Right common carotid artery plus branches (tissue), 1 donor: ENCODE results near the genes STAT5A, COASY, MLX and CCR10.

DNA sequence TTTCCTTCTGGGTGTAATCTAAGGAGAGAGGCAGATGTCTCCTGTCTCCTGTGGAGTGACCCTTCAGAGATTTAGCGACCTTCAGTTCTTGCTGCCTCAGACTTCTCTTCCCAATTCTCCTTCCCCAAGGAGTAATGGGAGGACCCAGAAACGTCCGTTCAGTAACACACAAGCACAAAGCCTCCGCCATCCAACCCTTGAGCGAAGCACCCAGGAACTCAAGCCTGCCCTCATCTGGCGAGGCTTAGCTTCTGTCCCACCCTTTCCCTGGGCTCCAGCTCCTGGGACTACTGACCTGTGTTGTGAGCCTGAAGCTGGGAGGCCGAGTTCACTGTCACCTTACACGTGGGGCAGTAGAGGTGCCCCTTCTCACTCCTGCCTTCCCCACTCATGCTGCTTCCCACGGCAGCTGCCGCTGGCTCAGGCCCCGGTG is 8.6 kb downstream of the NKIRAS2 start:
- PRO-cap: no peak

GRCh38 chr17:42171914-42172138 is 9.1 kb downstream of the KCNH4 start:
- PRO-cap: no peak

GRCh38 chr17:42277467-42277757 is 1.2 kb upstream of the STAT5B start:
- PRO-cap: no peak

GRCh38 chr17:42287831-42288613 is at the start of gene STAT5A:
TSS of gene STAT5A (plus strand) at chr17:42288498.
- PRO-cap: bidirectional peak, plus-strand start at chr17:42288504, minus-strand start at chr17:42288370

- PRO-cap: no peak
These were observed 15.7 kb downstream of the STAT5A start for GRCh38 chr17:42303775-42304683.

GRCh38 chr17:42378394-42378764 is 9.9 kb downstream of the STAT3 start:
- PRO-cap: no peak

- PRO-cap: bidirectional peak, plus-strand start at chr17:42422518, minus-strand start at chr17:42422451
These were observed 620 bp downstream of the CAVIN1 start for GRCh38 chr17:42422306-42422966.

- PRO-cap: no peak
These were observed 5.2 kb downstream of the NAGLU start for GRCh38 chr17:42541180-42541795.

DNA sequence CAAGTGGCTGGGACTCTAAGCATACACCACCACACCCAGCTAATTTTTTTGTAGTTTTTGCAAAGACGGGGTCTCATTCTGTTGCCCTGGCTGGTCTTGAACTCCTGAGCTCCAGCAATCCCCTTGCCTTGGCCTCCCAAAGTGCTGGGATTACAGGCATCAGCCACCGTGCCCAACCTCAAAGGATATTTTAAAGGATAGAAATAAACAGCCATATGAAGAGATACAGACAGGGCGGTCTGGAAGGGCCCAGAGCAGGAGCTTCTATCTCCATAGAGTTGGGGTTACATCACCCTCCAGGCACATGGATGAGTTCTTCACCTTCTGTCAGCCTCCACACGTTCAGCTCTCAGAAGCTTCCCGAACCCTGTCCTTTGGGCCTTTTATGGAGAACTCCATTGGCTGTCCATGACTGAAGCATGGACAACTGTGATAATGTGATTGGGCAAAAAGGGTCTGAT is 7.0 kb upstream of the HSD17B1 start:
- PRO-cap: no peak

GRCh38 chr17:42553865-42554147 is 1.1 kb downstream of the HSD17B1 start:
- PRO-cap: no peak

DNA sequence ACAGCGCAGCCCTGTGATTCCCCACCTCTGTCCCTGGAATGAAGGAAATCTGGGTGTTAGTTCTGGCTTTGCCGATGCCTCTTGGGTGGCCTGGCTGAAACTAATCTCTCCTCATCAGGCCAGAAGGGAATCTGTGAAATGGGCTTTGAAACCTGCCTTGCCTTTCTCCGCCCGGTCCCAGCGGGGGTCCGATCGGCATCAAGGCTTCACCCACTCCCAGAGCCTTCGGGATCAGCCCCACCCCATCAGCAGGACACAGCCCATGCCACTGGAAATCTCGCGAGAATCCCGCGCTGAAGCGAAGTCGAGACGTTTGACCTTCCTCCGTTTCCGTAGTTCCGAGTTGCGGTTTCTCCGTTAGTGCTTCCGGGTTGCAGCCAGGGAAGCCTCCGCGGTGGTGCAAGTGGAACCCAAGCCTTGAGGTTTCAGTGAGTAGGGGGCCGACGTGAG is at the start of gene COASY:
Gene COASY (plus strand): TSS at position 357 of the 450 bp plus-strand sequence.
- PRO-cap: bidirectional peak, plus-strand start at position 380 of the sequence, minus-strand start at position 270 of the sequence

GRCh38 chr17:42567013-42568088 is at the start of gene MLX:
TSS of gene MLX (plus strand) at chr17:42567100.
- PRO-cap: bidirectional peak, plus-strand start at chr17:42567102, minus-strand start at chr17:42566976; unidirectional peak, minus-strand start at chr17:42567843

GRCh38 chr17:42577926-42579030 is 749 bp upstream of the PSMC3IP start:
- PRO-cap: no peak

DNA sequence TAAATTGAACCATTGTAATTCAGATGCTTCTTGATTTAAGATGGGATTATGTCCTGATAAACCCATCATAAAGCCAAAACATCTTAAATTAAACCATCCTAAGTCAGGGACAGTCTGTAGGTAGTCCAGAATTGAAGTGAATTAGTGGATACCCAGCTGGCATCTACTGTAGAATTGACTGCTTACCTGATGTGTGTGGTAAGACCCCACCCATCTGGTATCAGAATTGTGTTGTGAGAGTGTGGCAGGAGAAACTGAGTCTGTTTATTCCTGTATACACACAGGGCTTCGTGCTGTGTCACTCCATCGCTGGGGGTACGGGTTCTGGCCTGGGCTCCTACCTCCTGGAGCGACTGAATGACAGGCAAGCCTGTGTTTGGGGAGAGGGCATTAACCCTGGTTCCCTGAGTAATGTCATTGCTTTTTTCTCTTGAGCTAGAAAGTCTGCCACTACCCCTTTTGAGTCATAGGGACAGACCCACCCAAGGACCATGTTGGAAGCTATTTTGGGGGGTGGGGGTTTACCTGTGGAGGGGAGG is 3.7 kb downstream of the TUBG2 start:
- PRO-cap: no peak

- PRO-cap: no peak
These were observed at the start of gene CCR10 for GRCh38 chr17:42681754-42682161. TSS of gene CCR10 (minus strand) at chr17:42681843.

DNA sequence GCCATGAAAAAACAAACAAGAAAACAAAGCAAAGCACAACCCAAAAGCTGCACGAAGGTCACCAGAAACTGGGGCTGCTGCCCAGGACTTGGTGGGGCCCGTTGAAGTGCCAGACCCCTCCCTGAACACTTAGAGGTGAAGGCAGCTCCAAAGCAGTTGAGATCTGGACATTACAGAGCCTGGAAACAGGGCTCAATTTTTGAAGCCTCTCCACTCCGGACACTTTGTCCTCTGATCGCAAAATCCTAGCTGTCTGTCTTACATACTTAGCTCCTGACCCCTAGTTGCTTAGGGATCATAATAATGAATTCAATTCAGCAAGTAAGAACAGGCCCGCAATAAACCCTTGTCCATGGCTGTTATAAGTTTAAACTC is 4.8 kb upstream of the EZH1 start:
- PRO-cap: unidirectional peak, minus-strand start at position 233 of the sequence

GRCh38 chr17:42762747-42763717 is 2.0 kb downstream of the RAMP2 start:
- PRO-cap: unidirectional peak, minus-strand start at chr17:42763119

- PRO-cap: no peak
These were observed 6.2 kb upstream of the G6PC1 start for GRCh38 chr17:42894297-42894990.

- PRO-cap: no peak
These were observed 2.6 kb downstream of the VAT1 start for GRCh38 chr17:43019701-43019908.

DNA sequence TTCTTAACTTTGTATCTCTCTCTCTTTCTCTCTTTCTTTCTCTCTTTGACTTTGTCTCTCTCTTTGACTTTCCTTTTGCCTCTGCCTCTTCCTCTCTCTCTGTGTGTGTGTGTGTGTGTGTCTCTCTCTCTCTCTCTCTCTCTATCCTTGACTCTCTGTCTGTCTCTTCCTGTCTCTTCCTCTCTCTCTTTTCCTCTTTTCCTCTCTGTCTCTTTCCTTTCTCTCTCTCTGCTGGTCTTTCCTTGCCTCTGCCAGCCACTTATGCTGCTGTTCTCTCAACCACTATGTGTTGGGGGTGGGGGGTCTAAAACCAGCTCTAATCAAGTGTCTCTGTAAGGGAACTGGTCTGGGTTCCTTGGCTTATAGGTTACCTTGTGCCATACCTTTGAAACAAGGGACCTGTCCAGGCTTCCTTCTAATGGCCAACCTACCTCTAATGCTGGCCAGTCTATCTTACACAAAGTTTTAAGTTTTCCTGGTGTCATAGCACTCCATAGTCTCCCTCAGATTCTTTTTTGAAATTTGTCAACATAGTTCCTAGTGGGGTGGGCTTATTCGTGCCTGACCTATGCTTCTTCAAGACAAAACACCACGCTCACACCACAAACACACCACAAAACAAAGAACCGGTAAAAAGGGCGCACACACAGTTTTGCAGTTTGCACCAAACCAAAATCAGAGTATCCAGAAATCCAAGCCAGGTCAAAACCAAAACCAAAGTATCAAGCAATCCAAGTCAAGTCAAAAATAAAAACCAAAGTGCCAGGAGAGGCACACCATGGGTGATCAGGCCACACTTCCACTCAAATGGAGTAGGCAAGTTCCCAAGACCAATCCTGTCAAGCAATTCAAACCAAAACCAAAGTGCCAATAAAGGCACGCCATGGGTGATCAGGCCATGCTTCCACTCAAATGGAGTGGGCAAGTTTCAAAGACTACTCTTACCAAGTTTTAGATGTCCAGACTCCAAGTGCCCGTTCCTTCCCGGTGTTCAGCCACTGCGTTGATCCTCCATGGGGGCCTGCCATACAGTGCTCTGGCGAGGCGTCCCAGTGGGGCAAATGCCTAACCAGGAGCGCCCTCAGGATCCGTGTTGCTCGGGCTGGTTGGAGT is 4.6 kb upstream of the NBR1 start:
- PRO-cap: no peak